ENCODE data around the gene TTLL2.

DNA sequence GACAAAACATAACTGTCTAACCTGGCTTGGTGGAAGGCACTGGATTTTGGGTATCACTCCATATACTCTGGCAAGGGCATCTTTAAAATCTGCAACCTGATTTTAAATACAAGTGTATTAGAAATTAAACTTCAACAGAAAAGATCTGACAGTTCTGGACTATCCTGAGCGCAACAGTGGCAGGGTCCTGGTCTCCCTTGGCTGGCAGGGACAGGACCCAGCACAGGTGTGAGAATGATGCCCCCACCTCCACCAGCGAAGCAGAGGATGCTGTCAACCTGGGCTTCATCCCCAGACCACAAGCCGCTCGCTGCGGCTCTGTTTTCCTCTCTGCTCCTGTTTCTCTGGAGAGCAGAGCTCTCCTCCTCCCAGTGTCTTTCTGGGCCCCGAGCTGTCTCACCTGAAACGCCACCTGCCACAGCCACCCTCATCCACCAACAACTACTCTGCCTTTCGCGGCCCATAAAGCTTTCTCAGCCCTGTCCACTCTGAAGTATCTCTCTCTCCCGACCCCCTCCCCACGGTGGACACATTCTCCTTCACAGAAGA lies 25.3 kb downstream of the RNASET2 start:
- RRBS: no CpG with 5 or more reads among the region's 11 CpGs

DNA sequence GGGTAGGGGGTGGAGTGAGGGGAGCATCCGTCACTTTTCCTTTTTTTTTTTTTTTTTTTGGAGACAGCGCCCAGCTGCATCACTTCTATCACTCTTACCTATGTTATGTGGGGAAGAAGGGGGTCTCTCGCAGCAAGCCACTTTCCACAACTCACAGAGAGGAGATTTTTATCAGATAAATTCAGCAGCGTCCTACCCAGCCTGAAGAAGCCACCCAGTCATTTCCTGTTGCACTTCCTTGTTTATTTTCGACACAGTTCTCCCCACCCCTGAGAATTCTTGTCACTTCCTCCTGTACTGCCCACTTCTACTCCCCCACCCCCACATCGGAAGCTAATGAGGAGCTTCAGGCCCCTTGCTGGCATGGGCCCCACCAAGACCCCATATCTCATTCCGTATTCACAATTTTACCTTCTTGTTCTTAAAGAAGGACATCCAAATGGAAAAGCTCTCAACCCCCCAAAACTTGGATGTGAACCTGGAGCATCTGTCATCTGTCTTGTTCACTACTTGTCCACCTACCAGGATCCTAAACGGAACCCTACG lies 2.9 kb upstream of the RNASET2 start:
- RRBS: no CpG with 5 or more reads among the region's 9 CpGs

DNA sequence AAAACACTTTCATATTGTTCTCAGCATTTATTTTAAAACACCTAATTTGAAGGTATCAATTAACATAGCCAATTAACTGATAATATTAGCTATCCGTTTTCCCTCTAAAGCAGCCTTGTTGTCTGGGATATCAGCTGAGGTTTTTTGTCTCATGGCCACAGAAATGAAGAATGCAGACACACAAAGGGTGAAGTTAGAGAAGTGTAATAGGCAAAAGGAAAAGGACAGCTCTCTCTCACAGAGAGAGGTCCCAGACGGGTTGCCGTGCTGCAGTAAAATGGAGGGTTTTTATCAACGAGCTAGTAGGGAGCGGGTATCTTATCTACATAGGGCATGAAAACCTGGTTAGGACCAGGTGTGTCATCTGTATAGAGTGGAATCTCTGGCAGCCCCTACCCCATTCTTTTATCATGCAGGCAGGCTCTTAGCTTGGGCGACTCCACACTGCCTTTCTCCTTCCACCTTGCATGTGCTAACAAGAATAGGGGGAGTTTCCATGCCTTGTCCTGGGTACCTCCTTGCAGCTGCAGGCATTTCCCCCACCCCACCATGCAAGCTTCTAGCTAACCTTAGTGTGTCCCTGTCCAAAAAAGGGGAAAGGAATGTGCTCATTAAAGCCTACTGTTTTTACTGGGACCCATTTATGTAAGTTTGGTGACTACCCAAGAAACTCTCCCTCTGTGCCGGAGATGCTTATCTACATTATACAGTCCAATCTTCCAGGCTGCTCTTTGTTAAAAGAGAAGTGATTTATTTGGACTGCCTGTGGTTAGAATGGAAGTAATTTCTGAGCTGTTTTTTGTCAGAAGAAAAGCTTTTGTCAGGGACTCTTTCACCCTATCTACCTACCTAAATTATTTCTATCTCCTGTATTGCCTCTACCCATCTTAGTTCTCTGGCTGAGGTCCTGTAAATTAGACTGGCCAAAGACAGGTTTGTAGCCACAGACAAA lies 10.6 kb upstream of the CEP43 start:
- RRBS: no CpG with 5 or more reads among the region's 7 CpGs

DNA sequence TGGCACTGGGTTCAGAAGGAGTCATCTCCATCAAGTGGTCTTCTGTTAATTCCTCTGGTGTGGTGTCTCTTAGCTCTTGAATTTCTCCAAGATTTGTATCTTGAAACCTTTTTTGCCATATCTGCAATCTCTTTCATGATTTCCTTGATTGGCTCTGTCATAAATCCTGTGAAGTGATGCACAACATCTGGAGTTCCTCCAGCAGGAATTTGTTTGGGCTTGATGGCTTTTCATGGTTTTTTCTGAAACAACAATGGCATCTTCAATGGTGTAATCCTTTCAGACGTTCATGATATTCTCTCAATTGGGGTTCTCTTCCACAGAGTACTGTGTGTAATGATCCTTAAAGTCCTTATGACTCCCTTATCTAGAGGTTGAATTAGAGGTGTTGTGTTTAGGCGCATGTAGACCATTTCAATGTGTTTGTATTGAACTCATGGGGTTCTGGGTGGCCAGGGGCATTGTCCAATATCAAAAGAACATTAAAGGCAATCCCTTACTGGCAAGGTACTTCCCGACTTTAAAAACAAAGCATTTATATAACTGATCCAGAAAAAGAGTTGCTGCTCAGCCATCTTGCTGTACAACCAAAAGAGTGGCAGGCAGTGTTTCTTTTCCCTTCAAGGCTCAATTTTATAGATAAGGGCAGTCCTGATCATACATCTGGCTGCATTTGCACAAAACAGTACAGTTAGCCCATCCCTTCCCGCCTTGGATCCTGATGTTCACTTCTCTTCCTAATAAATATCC lies 4.1 kb upstream of the CEP43 start:
- RRBS: no CpG with 5 or more reads among the region's 4 CpGs

- RRBS: no CpG with 5 or more reads among the region's 17 CpGs
Measured at GRCh38 chr6:166997391-166998074, 1.7 kb upstream of the CEP43 start.

DNA sequence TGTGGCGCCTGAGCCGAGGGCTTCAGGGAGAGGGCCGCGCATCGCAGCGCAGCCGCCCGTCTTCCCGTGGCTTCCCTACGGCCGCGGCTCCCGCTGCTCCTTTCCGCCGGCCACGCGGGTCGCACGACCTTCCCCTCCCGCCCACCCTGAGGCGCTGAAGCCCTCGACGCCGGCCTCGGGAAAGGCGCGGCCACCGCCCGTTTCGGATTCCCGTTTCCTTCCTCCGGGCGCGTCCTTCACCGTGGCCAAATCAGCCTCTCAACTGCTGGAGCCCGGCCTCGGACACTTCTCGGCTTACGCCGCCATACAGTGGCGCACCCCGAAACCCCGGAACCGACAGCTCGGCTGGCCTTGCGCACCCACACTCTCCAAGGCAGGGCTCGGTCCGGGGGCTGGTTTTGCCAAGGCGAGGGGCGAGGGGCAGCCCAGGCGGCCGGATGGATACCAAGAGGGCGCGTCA lies 1.1 kb upstream of the CEP43 start:
- RRBS: 1% methylated on average over 35 of the region's 54 CpGs

DNA sequence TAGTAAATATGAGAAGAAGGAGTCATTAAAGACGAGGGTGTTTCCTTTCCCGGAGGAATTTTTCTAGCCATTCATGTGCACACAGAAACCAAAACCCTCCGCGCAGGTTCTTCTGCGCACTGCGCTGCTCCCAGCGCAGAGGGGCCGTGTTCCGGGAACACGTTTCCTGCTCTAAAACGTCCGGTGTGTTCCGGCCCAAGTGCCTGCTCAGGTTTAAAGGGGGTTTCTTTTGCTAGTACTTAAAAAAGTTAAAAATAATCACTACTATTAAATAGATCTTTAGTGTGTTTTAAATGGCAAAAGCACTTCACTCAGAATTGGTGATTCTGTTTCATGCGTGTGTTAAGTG lies 11.6 kb downstream of the GPR31 start:
- RRBS: 63% methylated on average over 5 of the region's 14 CpGs

DNA sequence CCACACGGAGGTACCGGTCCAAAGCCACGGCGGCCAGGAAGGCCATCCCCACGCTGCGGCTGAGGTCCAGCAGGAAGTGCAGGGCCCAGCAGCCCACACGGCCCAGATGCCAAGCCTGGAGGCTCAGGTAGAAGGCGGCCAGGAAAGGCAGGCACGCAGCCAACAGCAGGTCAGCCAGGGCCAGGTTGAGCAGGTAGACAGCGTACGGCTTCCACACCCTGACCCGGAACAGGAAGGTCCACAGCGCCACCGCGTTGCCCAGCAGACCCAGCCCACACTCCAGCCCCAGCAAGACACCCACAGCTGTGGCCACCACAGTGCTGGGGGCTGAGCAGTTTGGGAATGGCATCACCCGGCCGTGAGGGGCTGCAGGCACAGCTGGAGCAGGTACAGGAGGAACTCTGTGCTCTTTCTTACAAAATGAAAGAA lies 283 bp downstream of the GPR31 start:
- RRBS: no CpG with 5 or more reads among the region's 17 CpGs

- RRBS: no CpG with 5 or more reads among the region's 11 CpGs
Measured at GRCh38 chr6:167227720-167228375, 63.3 kb upstream of the UNC93A start.

DNA sequence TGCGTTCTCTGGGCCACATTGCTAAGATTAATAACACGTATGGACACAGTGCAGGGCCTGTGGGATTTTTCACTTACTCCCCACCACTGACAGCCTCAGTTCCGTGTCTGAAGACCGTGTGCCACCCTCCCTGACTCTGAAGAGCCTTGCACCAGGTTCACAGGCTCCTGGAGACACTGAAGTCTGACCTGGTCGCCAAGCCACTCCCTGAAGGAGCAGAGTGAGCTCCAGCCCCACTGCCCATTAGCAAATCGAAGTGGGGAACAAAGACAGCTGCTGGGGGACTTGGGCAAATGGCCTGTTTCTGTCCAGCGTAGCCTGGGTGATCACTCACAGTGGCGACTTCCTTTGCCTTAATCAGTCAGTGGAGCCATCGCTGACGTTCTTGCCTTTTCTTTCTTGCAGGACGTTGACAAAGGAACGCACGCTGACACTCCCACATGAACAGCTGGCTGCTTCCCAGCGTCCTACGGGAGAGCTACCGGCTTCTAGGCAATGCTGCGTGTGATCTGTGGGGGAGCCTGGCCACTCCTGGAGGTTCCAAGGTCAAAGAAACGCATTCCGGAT lies 24.8 kb upstream of the UNC93A start:
- RRBS: no CpG with 5 or more reads among the region's 19 CpGs

DNA sequence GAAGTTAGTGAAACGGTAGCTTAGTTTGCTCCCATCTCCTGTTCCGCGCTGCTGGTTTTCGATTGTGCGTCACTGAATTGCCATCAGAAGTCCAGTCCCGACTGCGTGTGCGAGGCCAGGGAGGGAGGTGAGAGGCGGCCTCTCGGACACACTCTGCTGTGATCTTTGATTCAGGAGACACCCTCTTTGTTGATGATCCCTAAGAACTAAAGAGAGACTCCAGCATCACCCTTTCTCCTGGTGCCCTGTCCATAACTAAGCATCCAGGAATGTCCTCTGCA lies 24.3 kb upstream of the UNC93A start:
- RRBS: no CpG with 5 or more reads among the region's 10 CpGs

DNA sequence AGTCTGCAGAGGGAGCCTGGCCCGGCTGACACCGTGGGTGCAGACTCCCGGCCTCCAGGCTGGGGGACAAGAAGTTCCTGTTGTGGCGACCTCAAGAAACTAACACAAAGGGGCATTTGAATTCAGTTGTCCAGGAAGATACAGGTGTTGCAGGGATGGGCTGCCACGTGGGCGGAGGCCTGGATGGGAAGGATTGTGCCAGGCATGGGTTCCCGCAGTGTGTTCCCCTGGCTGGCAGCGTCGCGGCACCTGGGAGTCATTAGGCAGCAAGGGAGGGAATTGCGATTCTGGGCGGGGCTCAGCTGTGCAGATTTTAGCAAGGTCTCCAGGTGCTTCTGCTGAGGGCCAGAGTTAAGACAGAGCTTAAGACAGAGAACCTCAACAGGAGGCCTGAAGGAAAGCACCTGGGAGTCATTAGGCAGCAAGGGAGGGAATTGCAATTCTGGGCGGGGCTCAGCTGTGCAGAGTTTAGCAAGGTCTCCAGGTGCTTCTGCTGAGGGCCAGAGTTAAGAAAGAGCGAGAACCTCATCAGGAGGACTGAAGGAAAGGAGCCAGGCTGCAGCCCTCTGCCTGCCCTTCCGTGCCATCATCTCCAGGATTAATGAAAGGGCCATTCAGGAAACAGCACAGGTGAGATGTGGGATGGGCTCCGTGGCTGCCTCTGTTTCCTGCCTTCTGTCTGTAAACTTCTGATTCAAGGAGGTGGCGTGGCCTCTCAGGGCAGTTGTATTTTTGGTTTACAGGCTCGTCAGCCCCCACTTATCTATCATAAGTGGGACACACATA lies 20.1 kb upstream of the UNC93A start:
- RRBS: no CpG with 5 or more reads among the region's 18 CpGs

- RRBS: no CpG with 5 or more reads among the region's 14 CpGs
Measured at GRCh38 chr6:167325013-167325402, at the start of gene TTLL2. Gene TTLL2, plus strand, starts transcription at chr6:167325086.

DNA sequence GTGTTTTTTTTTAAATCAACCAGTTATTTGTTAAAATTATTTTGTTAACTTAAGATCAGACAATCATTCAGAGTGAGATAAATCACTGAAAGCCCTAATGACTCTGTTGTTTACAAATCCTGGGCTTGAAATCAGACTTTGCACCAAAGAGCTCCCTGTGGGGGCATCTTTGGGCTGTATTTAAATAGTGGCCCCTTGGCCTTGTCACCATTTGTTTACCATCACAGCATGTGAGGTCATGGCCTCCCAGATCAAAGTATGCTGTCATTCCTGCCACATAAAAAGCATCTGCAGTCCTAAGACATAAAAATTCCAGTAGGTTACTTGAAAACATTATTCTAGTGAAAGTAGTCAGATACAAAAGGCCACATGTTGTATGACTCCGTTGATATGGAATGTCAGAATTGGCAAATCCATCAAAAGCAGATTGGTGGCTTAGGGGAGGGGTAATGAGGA lies 17.2 kb downstream of the TTLL2 start:
- RRBS: no CpG with 5 or more reads among the region's 1 CpG

GRCh38 chr6:167498934-167499783 lies 174.3 kb downstream of the TTLL2 start:
- RRBS: no CpG with 5 or more reads among the region's 13 CpGs

DNA sequence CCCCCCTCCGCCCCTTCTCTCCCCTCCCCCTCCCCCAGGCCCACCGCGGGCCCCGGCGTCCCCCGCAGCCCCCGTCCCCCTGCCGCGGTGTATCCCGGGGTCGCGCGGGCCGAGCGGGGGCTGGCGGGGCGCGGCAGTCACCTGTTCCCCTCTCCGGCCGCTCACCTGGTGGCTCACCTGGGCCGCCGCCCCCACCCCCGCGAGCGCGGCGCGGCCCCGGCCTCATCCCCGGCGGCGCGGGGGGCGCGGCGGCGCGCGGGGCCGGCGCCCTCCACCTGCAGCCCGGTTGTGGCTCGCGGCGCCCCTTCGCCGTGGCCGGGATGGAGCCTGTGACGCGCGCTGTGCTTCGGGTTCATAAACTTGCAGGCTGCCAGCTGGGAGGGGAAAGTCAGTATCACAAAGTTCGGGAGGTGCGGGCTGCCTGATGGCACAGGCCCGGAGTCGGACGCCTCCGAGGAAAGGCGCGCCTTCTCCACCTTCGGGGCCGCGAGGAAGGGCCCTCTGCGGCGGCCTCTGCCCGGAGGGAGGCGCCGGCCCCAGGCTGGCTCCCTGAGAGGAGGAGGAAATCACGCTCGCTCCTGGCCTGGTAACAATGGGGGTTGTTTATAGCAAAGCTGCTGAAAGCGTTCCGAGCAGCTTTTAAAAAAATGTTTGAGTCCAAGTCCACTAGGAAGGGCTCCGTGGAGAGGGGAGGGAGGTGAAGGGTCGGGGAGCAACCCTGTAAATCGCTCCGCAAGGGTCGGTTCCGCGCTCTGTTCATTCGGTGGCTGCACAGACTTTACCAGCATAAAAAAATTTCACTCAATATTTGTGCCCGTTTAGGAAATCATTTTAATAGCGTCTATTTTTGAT lies 862 bp downstream of the AFDN start:
- RRBS: 2% methylated on average over 37 of the region's 82 CpGs

DNA sequence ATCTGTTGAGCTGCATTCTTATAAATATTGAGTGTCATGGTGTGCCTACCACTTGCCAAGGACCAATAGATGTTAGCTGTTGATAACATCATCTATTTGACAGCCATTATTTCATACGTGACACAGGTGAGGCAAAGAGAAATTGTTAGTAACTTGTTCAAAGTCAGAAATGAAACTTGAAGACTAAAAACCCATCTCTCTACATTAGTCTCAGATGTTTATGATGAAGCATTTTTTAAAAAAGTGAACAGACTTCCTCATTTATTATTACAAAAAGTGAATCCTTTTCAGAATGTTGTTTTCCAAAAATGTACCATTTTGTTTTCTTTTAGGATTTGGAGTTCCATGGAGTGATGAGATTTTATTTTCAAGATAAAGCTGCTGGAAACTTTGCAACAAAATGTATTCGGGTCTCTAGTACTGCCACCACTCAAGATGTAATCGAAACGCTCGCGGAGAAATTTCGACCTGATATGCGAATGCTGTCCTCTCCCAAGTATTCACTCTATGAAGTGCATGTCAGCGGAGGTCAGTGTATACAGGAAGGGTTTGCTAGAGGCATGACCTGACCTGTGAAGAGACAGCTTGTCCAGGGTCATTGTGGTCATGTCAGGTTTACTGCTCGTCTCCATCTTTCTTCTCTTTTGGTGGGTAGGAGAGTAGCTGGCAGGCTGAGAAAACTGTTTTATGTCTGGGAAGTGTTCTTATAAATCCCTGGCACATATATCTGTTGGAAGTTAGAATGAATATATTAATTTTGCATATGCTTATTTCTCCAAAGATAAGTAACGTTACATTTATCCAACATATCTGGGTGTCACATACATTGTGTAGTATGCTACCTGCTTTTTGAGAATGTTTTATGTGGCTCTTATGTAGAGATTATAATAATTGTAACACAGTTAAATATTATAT lies 37.8 kb downstream of the AFDN start:
- RRBS: no CpG with 5 or more reads among the region's 11 CpGs

DNA sequence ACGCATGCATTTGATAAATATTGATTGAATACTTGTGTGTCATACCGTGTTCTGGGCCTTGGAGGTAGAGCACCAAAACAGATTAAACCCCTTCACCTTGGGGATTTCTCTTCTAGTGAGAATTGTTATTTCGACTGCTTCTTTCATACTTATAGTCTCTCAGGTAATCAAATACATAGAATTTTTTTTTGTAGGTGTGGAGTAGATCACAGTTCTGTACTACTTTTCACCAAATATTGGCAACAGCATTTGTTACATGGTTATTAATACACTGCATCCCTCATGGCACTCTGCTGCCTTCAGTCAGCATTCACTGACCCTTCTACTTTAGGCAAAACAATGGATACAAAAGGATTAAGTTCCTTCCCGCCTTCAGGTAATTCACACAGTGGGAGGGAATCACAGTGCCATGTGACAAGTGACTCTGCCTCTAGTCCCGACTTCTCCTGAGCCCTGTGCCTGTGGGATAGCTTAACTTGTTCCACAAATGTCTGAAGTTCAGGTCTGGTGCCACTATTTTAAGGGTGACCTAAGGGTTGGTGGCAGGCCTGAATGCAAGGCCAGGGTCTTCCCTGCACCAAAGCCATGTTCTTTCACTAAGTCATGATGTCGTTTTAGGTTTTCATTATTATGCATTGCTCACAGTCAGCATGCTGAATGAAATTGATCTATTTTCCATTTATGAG lies 66.1 kb downstream of the AFDN start:
- RRBS: no CpG with 5 or more reads among the region's 6 CpGs

- RRBS: no CpG with 5 or more reads among the region's 3 CpGs
Measured at GRCh38 chr6:167971252-167971811, 26.1 kb upstream of the KIF25 start.

DNA sequence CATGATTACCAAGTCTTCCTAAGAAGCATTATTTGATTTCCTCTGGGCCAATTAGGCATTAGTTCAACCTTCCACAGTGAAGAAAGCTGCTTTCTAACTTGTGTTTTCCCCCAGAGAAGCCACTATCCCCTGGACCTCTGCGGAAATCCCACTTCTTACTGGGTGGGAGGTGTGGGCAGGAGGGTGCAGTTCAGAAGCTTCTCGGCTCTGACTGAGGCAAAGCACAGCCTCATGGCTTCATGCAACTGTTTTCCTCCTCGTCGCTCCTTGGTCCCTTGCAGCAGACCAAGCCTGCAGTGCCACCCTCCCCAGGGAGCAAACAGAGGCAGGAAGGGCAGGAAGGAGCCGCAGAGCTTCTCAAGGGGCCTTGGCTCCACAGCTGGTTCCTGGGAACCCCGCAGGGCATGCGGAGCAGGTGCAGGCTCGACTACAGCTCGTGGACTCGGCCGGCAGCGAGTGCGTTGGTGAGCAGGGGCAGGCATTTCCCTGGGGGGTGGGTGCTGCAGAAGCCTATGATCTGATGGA lies 37.3 kb downstream of the FRMD1 start:
- RRBS: no CpG with 5 or more reads among the region's 13 CpGs